Jurkat, Clone E6-1 (cell line): ENCODE measurements around the gene STRIP2.

DNA sequence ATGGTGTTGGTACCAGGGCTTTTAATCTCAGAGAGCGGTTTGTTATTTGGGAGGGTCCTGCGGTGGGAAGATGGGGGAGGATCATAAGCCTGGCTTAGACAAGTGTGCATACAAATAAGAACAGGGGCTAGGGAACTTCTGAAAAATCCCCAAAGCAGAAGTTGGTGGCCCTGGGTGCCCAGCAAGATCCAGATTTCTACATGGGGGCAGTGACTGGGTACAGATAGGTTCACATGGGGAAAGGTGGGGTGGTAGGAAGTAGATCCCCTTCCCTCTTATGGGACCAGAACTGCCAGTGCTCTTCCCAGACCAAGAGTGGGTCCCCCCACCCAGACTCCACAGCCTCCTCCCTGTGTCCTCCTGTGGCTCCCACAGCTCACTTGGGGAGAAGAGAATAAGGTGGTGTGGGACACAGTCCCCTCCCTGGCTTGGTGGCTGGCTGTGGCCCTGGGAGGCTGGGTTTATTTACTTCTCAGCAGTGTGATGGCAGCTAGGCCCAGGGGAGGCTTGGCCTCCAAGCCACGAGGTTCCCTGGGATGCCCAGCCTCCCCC is 2.9 kb downstream of the IMPDH1 start:
- RRBS: no CpG with 5 or more reads among the region's 3 CpGs

DNA sequence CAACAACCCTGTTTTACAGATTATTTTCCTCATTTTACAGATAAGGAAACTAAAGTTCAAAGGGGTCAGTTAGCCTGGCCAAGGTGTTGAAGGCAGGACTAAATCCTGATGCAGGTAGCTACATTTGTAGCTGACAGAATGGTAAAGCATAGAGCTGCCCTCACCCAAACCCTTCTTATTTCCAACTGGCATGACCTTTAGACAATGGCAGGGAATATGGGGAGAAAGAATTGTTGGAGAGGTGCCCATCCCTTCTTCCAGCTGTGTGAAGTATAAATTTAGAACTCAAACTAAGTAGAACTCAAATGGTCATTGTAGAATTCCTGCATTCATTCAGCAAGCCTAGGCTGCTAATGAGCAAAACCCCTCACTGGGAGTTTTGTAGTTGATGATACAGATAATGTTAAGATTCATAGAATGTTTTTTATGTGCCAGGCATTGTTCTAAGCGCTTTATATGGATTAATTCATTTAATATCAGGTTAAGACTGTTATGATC is 1.9 kb upstream of the HILPDA start:
- RRBS: no CpG with 5 or more reads among the region's 1 CpG

DNA sequence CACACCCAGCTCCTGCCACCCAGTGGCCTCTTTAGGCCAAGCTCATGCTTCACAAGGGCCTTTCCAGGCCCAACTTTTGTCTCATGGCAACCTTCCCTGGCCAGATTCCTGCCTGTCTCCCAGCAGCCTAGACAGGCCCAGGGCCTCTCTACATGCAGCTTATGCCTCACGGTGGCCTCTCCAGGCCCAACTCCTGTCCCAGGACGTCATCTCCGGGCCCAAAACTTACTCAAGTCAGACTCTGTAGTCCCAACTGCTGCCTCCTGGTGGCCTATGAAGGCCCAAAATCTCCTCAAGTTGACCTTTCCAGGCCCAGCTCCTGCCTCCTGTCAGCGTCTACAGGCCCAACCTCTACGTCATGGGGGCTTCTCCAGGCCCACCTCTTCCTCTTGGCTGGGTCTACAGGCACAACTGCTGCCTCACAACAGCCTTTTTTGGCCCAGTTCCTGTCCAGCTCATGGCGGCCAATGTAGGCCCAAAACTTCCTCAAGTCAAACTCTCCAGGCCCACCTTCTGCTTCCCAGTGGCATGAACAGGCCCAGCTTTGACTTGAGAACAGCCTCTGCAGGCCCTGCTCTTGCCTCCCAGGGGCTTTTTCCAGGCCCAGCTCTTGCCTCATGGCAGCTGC is 20.4 kb upstream of the GARIN1A start:
- RRBS: no CpG with 5 or more reads among the region's 6 CpGs

DNA sequence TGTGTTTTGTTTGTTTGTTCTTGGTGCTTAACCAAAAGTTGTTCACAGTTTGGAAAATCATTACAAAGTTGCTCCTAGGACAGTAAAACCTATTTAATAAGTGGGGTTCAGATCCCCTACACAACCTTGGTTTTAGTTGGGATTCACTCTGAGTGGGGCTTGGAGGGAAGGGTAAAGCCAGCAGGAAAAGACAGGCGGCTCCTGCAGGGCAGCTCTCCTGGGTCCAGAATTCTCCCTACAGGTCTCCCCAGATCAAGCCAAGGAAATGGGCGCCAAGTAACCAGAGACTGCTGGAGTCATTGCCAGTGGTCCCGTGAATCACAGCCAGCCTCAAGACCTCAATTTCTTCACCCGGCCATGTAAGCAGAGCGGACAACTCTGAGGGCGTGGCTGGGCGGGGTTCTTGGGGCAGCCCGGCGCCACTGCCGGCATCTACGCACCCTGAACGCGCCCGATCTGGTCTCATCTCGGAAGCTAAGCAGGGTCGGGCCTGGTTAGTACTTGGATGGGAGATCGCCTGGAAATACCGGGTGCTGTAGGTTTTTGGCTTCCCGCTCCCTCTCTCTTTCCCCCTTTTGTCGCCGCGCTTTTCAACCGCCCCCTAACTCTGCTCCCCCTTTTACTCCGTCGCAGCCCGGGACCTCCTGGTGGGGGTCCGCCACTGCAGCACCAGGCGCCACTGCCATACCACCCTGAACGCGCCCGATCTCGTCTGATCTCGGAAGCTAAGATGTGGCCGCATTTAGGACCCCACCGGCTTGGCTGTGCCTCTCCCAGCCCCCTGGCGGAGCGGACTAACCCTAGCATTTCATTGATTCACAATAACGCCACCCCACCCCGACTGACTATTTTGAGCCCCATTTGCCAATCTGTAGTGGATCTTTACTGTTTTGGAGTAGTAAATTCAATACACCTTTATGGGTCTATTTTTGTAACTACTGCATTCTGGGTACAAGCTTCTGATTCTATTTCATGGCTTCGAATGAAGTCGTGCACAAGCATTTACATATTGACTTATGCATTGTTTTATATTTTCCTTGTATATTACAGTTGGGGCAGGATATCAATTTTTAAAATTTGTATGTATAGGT is 17.8 kb upstream of the GARIN1B start:
- RRBS: 15% methylated on average over 11 of the region's 41 CpGs

DNA sequence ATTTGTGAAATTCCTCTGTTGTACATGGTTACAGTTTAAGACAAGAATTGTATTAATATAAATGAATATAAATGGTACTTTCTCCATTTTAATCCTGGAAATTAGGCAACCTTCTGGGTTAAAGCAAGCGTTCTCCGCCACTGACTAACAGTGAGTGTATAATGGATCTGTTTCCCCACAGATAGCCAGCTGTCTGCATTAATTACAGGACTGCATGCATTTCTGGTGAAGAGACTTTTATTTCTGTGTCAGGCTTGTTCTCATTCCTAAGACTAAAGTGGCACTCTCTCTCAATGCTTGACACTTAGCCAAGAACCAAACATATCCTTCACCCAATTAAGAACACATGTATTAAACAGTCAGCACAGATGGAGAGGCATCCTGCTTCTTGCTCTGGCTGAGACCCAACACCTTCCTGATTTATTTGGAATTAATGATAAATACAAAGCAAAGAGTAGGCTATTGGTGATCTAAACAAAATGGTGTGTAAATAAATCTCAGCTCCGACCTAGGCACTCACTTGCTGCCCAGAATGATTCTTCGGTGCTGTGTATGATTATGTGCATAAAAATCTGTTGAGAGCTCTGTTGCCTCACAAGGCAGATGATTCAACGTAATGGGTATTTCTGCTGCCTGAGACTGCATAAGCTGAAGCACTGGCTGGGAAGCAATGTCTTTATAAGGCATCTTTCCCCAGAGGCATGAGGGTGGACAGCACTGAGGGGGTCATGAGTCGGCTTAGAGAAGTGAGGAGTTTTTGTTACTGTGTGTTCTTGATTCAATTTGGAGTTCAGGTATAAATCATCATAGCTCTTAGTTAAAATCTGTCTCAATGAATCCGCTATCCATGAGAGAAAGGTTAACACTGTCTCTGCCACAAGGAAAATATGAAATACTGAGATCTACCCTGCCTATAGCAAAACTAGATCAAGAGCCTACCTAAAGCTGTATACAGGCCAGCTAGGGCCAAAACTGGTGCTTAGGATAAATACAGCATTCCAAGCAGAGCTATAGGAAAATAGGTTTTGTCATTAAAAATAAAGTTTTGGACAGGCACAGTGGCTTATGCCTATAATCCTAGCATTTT is 16.9 kb downstream of the CALU start:
- RRBS: no CpG with 5 or more reads among the region's 7 CpGs

- RRBS: no CpG with 5 or more reads among the region's 6 CpGs
Observed at GRCh38 chr7:128770778-128771763, 4.5 kb downstream of the OPN1SW start.

DNA sequence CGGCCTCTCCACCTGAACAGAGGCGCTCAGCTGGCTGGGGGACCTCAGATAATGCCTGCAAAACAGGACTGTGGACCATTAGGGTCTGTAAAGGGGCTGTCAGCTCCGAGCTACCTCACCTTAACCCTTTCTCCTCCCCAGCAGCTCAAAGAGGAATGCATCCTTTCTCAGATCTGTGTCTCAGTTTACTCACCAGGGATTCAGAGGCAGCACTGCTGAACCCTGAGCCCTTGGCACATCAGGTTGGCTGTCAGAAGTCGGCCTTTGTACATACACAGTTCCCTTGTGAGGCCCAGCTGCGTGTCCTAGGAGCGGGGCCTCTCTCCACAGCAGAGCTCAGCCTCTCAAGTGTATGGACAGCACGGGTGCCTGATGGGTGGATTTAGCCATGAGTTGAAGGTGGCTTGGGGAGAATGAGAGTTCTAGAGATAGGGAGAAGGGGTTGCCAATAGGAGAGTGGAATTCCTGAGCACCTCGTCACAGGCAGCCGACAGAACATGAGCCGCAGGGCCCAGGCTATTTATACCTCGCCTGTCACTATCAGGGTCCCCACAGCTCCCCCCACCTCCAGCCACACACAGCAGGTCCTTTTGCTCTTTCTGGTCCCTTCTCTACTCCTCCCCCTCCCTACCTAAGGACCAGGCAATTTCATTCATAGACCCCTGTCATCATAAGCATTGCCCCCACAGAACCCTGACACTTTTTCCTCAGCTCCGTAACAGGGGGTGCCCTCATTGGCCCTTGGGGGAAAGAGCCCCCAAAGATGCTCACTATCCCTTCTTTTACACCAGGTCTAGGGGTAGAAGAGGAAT is 2.1 kb upstream of the FLNC start:
- RRBS: no CpG with 5 or more reads among the region's 12 CpGs

DNA sequence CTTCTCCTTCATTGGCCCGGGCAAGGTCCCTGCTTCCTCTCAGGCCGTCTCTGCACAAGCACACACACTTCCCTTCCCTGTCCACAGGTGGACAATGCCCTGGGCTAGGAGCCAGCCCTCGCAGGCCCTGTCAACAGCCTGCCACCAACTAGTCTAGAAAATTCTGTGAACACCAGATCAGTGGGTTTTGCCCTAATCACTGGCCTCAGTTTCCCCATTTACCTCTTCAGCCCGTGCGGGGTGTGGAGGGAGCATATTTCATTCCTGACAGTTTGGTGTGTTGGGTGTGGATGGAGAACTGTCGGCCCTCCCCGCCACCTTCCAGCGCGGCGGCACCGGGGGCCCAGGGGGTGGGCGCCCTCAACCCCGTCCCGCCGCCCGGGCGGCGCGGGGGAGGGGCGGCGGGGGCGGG is 349 bp upstream of the FLNC start:
- RRBS: 61% methylated on average over 12 of the region's 22 CpGs

- RRBS: 16% methylated on average over 2 of the region's 20 CpGs
Observed at GRCh38 chr7:128832237-128833001, 2.2 kb downstream of the FLNC start.

- RRBS: no CpG with 5 or more reads among the region's 9 CpGs
Observed at GRCh38 chr7:128833002-128833634, 2.9 kb downstream of the FLNC start.

DNA sequence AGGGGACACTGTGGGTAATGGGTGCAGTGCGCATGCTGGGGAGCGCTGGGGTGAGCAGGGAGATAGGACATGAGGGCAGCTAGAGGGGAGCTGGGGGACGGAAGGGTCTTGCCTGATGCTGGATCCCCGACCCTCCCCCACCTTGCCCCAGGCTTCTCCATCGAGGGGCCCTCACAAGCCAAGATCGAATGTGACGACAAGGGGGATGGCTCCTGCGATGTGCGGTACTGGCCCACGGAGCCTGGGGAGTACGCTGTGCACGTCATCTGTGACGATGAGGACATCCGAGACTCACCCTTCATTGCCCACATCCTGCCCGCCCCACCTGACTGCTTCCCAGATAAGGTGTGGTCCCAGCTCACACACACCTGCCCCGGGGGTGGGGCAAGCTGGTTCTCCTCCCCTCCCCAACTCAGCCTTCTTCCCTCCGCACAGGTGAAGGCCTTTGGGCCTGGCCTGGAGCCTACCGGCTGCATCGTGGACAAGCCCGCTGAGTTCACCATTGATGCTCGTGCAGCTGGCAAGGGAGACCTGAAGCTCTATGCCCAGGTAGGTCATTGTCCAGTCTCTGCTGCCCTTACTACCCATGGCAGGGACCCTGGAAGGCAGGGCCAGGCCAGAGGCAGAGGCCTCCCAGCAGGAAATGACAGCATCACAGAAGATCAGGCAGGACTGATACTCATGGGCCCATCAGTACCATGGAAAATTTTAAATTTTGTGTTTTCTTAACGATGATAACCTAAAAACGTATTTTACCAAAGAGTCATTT is 11.0 kb downstream of the FLNC start:
- RRBS: 52% methylated on average over 2 of the region's 23 CpGs

- RRBS: no CpG with 5 or more reads among the region's 24 CpGs
Observed at GRCh38 chr7:128853260-128854045, 9.2 kb upstream of the ATP6V1F start.

- RRBS: no CpG with 5 or more reads among the region's 20 CpGs
Observed at GRCh38 chr7:128947644-128948357, 10.1 kb downstream of the IRF5 start.

GRCh38 chr7:128953910-128954606 is 16.3 kb downstream of the IRF5 start:
- RRBS: no CpG with 5 or more reads among the region's 4 CpGs

GRCh38 chr7:129055972-129056429 is 1.1 kb upstream of the TNPO3 start:
- RRBS: no CpG with 5 or more reads among the region's 21 CpGs

DNA sequence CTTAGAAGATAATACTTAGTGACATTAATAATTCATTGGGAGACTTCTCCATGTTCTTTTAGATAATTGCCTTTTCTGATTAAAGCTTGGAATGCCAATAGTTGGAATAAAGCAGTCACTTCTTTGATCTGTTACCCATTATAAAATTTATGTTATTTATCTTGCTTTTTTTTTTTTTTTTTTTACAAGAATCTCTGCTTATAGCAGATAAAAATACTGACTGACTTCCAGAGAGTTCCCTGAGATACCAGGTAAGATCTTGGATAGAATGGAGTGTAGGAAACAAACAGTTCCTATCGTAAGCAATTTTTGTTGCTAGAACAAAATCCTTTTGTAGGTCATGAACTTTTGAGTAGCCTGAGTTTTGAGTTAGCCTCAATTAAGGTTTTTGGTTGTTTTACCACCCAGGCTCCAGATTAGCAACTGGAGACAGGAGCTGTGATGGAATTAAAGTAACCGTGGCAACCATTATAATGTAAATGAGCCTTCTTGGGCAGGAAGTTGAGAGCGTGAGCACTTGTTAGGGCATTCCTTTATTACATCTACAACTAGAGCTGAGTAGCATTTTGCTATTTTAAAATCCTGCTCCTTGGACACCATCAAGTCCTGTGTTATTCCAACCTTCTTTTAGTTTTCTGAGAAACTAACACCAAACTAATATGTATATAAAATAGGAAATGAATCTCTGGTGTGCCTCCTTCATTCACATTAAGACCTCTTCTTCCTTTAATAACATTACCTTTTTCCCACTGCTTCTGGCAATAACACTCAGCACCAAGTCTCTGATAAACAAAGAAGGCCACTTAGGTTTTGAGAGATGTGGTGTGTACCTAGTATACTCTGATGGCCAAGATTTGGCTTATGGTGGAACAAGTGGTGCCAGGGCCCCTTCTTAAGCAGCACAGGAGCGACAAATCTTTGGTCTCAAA is 33.8 kb downstream of the AHCYL2 start:
- RRBS: no CpG with 5 or more reads among the region's 4 CpGs

DNA sequence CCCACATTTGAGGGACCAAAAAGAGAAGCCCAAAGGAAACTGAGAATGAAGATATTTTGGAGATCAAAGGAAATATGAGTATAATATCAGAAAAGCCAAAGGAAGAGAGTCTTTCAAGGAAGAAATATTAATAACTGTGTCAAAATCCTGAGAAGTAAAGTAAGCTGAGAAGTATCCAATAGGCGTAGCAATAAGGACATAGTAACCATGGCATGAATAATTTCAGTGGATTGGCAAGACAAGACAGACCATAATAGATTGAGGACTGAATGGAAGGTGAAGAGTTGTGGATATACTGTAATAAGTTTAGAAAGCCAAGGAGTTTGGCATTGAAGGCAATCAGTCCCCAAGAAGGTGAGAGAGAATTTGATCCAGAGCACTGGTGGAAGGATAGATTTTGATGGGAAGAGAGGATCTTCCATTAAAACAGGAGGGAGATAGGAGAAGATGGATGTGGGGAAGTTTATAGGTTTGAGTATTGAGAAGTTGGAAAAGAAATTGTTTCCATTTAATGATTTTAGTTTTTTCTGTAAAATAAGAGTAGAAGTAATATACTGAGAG is 80.3 kb upstream of the STRIP2 start:
- RRBS: no CpG with 5 or more reads among the region's 1 CpG

GRCh38 chr7:129433807-129434973 is at the start of gene STRIP2:
STRIP2 (plus strand) TSS chr7:129434432.
- RRBS: 2% methylated on average over 35 of the region's 101 CpGs

DNA sequence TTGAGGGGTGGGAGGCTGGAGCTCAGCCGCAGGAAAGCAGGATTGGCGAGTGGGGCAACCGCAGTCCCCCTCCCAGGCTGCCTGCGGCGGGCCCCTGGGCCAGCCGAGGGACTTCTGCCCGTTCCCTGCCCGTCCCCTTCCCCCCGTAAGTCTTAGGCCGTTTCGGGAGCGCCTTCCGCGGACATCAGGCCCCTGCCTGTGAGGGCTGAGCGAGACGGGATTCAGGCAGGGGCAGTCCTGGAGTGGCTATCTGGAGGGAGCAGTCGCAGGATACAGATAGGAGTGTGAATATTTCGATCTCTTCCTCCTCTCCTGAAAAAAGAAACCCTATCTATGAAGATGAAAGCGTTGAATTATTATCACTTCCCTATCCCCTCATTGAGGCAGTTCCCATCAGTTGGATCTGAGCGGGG is 748 bp downstream of the STRIP2 start:
- RRBS: no CpG with 5 or more reads among the region's 20 CpGs

DNA sequence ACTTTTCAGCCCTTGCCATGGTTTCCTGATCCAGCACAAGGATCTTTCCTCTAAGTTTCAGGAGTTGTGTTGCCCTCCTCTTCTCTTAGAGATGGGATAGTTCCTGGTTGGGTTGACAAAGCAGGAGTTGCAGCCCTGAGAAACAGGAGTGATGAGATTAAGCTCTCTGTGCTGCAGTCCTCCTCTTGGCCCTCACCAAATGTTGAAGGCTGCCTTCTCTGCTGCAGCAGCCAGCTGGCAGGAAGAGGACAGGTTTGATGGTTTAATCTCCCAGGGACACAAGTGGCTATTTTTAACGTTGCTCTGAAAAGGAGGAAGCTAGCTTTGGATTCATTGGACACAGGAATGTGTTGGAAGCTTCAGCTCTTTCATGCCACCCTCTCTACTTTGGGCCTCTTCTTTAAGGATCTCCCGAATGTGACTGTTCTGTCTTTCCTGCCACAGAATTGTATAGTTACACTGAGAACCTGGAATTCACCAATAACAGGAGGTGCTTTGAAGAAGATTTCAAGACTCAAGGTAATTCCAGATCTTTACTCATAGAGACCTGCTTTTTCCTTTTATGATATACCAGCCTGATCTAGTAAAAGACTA is 9.4 kb downstream of the STRIP2 start:
- RRBS: no CpG with 5 or more reads among the region's 2 CpGs